Peyer's patch (tissue), 4 donors: ENCODE data around the genes LDHC, TSG101 and MRGPRX2.

GRCh38 chr11:18394720-18395035 is 315 bp downstream of the LDHA start:
- PRO-cap = no peak
- RAMPAGE, long total RNA, 4 experiments = no peak in any of the 4 experiments

DNA sequence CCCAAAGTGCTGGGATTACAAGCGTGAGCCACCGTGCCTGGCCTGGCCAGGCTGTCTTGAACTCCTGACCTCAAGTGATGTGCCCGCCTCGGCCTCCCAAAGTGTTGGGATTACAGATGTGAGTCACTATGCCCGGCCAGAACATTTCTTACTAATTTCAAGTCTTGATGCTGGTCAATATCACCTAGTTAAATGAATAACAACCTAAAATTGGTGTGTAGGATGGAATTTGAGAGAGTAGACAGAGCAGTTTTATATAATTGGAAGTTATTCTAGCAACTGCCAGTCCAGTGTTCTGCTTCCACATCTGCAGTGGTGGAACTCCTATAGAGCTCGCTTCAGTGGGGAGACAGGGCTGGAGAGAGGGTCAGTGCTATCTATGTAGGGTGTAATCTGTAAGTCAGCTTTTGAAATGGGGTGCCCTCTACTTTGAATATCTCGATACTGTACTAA is 4.5 kb downstream of the LDHA start:
- PRO-cap = no peak
- RAMPAGE, long total RNA, 4 experiments = no peak in any of the 4 experiments

DNA sequence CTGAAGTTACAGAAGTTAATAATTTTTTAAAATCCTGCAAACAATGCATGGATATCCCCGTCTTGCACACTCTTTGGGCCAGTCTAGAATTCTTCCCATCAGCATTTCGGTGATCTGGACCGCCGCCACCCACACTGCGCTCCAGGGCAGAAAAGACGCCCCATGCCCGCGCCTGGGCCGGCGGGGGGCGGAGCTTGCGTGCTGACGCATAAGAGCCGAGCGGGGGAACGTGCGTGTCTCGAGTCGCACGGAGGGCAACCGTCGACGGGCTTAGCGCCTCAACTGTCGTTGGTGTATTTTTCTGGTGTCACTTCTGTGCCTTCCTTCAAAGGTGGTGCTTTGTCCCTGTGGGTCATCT is at the start of gene LDHC:
LDHC (plus strand) TSS at position 241 of the 358 bp plus-strand sequence.
- PRO-cap = no peak
- RAMPAGE, long total RNA, 4 experiments = no peak in any of the 4 experiments

- PRO-cap = bidirectional peak, plus-strand start at chr11:18526718, minus-strand start at chr11:18526556; bidirectional peak, plus-strand start at chr11:18526966, minus-strand start at chr11:18526916
- RAMPAGE, long total RNA, 4 experiments = start-site peak on the minus strand in 3 of 4 experiments, at chr11:18526877-18526947 at its widest, 11 to 51 reads per replicate
Measured at GRCh38 chr11:18526431-18527424, at the start of gene TSG101. Gene TSG101 (minus strand): TSS chr11:18526942.

- PRO-cap = no peak
- RAMPAGE, long total RNA, 4 experiments = no peak in any of the 4 experiments
Measured at GRCh38 chr11:19060442-19060927, at the start of gene MRGPRX2. Gene MRGPRX2 (minus strand): TSS chr11:19060717.

DNA sequence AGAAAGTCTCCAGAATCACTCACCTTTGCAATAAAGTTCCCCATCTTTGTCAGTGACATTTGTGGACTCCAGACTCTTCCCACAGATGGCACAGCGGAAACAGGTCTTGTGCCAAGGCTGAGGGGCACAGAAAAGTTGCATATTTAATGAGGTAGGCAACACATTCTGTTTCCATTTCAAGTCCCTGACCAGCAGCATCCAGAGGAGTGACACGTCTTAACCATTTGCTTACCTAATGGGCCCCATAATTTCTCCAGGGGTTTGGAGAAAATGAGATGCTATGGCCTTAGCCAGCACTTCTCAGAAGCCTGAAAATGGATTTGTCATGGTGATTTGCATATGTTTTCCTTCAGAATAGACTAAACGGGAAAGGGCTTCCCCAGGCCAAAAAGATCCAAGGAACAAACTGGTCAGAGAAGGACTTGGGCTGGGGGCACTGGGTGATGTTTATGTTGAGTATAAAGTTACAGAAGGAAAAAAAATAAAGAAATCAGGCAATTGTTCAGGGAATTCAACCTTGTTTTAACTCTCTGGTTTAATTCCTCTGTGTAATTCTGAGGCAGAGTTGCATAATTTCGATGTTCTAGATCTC is 16.8 kb downstream of the CSRP3 start:
- PRO-cap = no peak
- RAMPAGE, long total RNA, 4 experiments = no peak in any of the 4 experiments

DNA sequence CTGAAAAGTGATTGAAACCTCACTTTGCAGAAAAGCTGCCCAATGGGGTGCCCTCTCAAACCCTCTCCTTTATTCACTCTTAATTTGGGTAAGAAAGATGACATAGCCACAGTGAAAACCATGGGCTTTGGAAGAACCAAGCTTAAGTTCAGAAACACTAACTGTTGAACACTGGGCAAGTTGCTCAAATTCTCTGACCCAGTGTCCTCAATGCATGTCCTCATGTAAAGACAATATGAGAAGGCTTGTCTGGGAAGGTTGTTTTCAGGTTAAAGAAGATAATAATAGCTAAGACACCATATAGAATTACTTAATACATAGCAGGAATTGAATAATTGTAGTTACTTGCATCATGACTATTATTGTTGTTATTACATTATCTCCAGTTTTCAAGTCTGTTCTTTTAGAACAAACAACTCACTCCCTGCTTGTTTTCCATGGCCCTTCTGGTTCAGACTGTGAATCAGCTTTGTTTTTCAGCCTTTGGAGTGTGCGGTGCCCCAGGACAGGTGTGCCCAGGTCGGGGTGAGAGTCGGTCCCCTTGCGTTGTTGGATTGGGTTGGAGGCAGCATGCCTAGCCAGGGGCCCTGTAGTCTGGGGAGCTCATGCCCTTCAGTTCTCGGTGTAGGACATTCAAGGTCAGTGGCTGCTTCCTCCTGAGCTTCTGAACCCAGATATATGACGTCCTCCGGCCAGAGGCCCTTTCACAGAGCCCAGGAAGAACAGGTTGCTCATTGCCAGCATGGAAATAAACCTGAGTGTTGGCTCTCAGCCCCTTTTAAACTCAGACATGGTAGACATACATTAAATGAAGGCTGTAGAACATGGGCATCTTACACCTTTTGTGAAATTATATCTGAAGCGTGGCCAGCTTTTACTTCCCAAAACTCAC is 2.9 kb downstream of the CSRP3 start:
- PRO-cap = no peak
- RAMPAGE, long total RNA, 4 experiments = no peak in any of the 4 experiments

GRCh38 chr11:19510199-19510834 is 202.3 kb upstream of the NAV2 start:
- PRO-cap = no peak
- RAMPAGE, long total RNA, 4 experiments = no peak in any of the 4 experiments

- PRO-cap = no peak
- RAMPAGE, long total RNA, 4 experiments = no peak in any of the 4 experiments
Measured at GRCh38 chr11:19564063-19564872, 148.4 kb upstream of the NAV2 start.

- PRO-cap = no peak
- RAMPAGE, long total RNA, 4 experiments = no peak in any of the 4 experiments
Measured at GRCh38 chr11:19633172-19633751, 79.4 kb upstream of the NAV2 start.

DNA sequence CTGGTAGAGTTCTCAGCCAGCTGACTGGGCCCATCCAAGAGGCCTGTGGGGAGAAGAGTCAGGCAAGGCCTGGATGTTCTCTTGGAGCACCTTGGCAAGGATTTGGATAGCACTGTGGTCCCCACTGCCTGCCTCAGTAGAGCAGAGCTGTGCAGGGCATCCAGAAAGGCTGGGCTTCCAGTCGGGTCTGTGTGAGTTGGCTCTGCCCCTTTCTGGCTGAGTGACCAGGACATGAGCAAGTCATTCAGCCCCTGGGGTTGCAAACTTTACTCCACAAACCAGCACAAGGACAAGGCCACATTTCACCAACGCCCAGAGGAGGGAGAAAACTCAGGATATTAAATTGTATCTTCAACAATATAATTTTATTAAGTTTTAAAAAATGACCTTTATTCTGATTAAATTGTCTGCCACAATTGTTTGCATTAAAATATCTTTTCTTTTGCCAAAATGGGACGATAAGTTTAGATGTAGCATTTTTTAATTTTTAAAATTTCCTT is 29.1 kb upstream of the NAV2 start:
- PRO-cap = no peak
- RAMPAGE, long total RNA, 4 experiments = no peak in any of the 4 experiments

- PRO-cap = no peak
- RAMPAGE, long total RNA, 4 experiments = no peak in any of the 4 experiments
Measured at GRCh38 chr11:19714269-19715376, 2.0 kb downstream of the NAV2 start.

DNA sequence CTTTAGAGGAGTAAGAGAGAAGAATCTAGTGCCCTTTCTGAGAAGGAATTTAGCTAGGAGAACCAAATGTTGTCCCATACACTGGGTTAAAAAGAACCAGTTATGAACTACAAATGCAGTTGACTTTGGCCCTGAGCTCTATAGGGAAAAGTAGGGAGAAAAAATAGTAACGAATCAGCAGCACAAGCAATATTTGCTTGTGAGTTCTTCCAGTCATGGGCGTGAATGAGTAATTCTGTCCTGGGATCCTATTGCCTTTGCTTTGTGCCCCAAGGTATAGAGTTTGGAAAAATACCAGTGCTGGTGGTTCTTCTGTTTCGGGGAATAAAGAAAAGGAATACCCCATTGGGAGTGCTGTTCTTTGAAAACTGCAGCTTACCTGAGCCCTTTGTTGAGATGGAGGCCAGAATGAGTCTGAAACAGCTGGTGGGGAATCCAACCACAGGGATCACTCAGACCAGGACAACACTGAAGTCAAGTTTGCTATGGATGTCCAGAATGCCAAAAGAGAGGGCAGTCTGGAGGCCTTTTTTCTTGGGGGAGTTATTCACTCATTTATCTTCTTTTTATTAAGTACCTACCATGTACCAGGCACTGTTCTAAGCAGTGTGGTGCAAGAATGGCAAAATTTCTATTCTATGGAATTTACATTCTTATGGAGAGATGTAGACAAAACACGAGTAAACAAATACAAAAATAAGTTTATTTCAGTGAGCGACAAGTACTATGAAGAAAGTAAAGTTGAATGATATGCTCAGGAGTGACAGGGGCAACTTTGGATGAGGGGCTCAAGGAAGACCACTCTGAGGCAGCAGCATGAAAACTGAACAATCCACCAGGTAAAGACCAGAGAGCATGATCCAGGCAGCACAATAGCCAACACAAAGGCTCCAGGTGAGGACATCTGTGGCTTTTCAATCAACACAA is 48.3 kb downstream of the NAV2 start:
- PRO-cap = no peak
- RAMPAGE, long total RNA, 4 experiments = no peak in any of the 4 experiments

DNA sequence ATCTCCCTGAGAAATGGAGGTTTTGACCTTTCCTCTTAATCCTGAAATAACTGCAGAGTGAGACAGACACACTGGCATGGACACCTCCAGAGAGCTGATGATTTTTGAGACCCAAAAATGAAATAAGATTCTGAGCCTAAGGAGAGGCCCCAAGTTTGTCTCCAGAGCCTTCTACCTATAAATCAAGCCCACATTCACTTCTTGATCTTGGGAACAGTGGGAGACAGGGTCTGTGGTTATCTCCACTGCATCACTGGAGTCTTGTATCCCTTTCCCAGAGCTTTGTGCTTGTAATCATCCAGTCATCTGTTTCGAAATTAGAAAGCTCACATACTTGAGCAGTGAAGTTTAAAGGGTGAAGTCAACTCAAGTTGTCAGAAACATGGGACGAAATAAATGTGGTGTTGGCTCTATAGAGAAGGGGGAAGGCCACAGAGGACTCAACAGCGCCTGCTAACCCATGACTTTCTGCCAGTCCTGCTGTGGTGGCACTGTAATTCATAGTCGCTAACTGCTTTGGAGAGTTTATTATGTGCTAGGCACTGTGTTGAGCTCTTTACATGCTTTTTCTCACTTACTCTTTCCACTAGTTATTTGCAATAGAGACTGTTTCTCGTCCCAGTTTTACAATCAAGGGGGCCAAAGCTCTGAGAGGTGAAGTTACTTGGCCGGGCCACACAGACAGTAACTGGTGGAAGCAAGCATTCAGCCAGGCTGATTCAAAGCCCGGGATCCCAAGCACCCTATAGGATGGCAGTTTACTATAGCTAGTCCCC is 197.4 kb downstream of the DBX1 start:
- PRO-cap = no peak
- RAMPAGE, long total RNA, 4 experiments = no peak in any of the 4 experiments

DNA sequence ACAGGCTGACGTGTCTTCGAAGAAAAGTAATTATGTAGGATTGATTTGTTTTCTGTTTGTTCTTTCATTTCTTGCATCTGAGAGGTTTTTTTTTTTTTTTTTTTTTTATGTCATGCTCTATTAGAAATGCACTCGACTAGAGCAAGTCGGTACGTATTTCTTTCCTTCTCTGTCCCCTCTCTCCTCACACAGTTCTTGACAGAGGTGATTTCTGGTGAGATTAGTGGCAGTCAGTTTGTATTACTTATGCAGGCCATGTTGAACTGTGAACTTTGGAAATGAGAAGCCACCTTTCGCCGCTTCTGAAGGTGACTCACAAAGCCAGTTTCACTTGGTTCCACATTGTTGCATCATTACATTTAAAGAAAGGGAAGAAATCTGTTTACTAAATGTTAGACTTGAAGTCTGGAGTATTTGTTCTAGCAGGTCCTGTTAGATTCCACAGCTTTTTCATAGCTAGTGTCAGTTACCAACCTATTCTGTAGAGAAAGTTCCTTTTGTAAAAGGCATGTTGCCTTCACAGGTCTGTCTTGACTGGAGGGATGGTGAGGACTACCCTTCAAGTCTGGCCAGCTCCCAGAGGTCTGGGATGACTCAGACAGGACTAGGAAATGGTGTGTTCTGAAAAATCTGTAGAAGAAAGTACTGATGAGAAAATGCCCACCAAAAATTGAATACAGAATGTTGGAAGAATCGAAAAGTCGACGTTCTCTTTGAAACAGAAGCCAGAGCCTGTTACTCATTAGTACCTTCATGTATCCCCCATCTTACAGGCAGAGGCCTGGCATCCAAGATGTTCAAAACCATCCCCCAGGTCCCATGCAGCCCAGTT is 181.5 kb downstream of the DBX1 start:
- PRO-cap = no peak
- RAMPAGE, long total RNA, 4 experiments = no peak in any of the 4 experiments

DNA sequence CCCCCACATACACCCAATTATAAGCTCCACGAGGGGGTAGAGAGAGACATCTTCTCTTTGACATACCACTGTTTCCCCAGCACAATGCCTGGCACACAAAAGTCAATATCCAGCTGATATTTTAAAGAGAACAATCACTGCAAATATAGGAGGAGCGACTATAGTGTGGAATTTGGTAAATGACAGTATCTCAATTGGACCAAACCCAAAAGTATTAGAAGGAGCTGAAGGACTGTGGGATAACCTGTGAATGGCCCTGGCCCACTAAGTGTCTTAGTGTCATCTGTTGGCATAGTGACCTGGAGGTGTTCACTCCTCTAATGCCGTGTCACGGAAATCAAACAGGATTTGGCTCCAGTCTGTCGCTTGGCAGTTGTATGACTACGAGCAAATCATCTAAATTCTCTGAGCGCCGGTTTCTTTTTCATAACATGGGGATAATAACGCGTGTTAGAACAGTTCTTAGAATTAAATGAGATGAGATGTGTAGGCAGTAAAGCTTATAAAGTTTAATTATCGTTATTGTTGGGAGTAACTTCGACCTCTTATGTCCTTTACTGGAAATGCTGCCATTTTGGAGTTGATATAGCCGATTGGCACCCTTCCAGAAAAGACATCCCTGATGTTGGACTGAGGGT is 144.5 kb downstream of the DBX1 start:
- PRO-cap = no peak
- RAMPAGE, long total RNA, 4 experiments = no peak in any of the 4 experiments

GRCh38 chr11:20044968-20045818 is 115.1 kb downstream of the DBX1 start:
- PRO-cap = no peak
- RAMPAGE, long total RNA, 4 experiments = no peak in any of the 4 experiments

DNA sequence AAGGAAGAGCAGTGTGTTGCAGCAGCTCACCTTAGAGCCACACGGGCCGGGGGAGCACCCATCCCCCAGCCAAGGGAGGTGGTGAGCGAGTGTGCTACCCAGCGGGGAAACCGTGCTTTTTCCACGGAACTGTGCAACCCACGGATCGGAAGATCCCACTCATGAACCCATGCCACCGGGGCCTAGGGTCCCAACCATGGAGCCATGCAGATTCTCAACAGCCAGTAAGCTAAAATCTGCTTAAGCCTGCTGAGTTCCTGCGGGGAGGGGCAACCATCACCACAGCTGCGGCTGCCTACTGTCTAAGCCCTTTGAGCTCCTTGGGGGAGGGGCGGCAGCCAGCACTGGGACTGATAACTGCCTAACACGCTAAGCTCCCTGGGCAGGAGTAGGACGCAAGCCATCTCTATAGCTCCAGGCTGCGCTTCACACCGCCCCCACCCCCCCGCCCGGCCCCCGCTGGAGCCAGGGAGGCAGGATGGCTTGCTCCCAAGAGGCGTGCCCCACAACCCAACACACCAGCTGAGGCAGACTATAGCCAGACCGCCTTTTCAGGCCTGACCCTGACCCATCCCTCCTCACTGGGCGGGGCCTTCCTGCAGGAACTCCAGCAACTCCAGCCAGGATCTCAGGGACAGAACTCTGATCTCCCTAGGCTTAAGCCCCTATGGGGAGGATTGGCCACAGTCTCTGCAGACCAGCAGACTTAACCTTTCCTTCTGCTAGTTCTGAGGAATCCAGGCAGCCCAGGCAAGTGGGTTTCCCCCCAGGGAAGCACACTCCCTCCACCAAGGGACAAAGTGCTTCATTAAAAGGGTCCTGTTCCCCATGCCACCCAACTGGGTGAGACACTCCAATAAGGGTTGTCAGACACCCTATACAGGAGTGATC is 20.7 kb upstream of the HTATIP2 start:
- PRO-cap = no peak
- RAMPAGE, long total RNA, 4 experiments = no peak in any of the 4 experiments

GRCh38 chr11:21912427-21912836 is 280.5 kb upstream of the ANO5 start:
- PRO-cap = no peak
- RAMPAGE, long total RNA, 4 experiments = no peak in any of the 4 experiments

DNA sequence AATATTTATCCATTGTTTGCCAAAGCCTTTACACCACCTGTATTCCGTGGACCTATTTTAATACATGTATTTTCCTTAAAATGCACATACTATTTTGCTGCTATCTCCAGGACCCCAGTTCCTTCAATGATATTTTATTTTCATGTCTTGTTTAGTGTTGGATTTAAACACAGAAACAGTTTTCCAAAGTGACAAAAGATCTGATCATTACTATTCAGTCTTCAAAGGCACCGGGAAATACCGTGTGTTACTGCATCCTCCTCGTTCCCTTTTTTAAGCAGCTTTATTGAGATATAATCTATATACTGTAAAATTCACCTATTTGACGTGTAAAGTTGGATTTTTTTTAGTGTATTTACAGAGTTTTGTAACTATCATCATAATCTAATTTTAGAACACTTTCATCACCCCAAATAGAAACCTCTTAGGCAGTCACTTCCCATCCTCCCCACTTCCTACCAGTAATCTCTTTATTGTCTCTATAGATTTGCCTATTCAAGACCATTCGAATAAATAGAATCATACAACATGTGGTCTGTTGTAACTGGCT is 1.4 kb downstream of the ANO5 start:
- PRO-cap = no peak
- RAMPAGE, long total RNA, 4 experiments = no peak in any of the 4 experiments